ENCODE measurements around the genes ZBTB1 and PPP1R36.

DNA sequence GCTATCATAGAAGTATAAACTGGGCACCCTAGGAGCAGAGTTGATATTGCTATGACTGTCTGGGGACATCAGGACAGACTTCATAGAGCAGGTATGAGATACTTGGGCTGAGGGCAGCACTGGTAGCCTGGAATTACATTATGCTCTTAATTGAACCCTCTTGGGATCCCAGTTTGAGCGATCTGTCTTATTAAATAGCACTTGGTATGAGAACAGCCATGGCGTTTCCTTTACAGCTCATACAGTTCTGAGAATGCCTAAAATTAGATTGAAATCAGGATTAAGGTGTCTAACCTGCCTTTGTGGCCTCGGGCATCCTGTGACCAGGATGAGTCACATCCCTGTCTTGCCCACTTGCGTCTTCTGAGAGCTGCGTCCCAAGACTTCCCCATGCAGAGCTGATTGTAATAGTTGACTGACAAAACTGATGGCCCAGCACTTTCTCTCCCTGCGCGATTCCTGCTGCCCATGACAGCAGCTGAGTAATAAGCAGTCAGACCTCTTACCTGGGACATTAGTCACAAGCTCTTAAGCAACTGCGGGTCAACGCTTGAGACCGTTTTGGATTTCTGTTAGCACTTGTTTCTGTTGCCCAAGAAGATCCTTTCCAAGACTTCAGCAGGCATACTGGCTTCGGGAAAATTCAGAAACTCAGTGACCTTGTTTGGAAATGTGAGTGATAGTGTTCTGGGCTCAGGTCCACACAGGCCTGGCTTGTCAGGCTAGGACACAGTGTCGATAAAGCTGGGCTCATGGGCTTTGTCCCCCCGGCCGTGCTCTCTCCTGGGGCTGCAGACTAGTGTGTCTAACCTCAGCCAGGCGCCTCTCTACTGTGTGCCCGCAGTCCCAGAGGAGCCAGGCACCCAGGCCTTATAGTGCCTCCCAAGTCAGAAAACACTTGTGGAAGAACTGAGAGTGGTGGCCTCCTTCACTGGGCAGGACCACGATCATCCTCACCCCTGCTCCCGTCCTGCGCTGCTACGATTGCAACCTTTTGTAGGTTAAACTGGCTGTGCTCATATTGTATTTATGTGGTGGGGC is 169.9 kb upstream of the HIF1A start:
- PRO-cap, result no peak

DNA sequence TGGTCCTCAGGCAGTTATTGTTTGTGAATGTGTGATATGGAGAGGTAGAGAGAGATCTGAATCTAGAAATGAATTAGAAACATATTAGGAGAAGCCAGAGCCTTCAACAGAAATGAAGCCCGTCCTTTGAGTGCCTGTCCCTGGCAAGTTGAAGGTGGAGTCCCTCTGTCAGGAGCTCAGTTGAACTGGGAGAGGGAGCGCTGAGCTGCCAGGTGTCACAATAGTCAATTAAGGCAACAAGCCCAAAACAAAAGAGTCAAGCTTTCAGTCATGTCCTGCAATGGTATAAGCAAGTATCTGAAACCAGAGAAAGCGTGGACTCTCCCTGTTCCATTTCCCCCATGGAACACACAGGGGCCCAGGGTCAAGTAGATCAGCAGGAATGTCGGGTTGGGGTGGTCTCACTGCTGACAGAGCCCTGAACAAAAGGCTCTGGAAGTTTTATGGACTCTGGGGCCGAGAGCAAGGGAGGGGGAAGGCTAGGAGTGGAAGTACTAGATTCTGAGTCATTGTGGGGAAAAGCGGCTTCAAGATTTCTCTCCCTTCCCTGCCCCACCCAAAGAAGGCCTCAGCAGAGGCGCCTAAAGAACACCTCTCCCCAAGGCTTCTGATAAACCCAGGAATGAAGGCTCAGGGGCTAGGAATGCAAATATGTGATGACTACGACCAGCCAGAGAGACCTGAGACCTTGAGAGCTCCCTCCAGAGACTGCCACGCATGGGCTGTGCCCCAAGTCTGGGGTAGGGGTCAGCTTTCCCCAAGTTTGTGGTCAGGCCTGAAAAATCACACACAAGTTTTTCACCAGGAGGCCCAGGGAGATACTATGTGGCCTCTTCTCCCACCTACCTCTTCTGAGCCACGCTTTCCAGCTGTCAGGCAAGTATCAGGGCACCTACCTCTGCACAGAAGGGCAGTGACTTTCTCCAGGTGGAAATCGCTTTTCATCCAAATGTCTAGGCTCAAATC is 130.8 kb upstream of the HIF1A start:
- PRO-cap, result no peak

- PRO-cap, result no peak
These were observed 128.7 kb upstream of the HIF1A start for GRCh38 chr14:61566450-61567138.

DNA sequence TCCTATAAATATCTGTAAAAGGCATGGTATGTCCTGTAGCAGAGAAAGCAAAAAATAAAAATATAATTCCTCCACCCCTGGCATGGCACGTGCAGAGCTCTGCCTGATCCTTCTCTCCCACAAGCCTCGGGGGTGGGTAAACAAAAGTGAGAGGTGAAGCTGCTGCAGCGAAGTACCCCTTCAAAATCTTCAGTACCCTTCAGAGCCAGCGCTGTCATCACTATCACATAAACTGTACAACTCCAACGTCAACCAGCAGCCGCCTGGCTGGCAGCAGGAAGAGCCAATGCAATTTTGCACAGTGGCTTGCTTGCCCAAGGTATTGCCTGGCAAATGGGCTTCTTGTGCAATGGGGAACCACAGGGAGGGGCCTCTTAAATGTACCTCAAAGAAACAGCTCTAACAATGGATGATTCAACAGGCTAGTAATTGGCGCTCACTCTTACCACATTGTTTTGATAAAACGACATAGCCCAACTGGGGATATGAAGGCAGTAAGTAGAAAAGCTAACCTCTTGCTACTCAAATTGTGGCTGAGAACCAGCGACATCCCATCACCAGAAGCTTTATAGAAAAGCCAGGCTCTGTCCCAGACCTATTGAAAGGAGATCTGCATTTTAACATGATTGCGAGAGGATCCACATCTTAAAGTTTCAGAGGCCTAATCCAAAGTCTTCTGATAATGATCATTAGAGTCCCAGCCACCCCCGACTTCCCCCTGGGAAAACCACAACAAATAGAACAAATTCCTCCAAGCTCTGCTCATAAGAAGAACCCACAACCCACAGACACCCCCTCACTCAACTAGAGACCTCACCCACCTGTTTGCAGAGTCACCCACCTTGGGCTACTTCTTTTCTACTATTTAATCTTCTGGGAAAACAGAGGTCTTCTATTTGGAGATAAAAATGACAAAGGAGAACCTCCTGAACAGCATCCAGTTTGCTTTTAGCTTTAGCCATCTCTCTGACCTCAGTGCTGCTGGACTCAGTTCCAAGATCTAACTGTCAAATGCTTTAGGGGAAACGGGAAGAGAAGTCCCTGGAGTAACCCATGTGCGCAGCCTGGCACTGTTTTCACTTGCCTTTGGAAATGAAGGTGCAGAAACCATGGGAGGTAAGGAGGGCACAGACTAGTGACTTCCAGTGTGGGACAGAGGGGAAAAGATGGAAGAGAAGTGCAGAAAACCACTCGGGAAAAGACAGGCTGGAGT is 125.3 kb upstream of the HIF1A start:
- PRO-cap, result no peak

DNA sequence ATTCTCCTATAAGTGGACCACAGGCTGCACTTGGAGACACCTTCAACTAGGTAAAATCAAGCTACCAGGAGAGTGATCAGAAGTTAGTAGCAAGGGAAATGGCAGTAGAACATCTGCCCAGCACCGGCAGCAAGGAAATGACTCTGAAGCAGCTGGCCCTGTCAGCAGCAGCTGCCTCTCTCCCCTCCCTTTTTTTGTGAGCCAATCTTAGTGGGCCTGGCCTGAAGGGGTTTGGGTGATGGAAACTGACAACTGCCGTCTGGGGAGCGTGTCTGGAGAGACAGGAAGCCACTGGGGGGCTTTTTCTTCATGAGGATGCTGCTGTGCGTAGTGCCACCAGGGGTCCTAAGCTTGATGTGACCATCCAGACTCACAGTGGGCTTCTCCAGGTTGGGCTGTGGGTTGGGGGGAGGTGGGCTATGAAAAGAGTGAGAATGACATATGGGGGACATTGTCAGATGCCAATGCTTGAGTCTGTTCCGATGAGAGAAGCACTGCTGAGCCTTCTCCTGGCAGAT is 87.7 kb upstream of the HIF1A start:
- PRO-cap, result bidirectional peak, plus-strand start at position 231 of the sequence, minus-strand start at position 138 of the sequence

GRCh38 chr14:61746808-61747652 is 15.2 kb upstream of the SNAPC1 start:
- PRO-cap, result no peak

- PRO-cap, result no peak
These were observed 10.2 kb upstream of the SNAPC1 start for GRCh38 chr14:61752110-61752417.

- PRO-cap, result no peak
These were observed 63.1 kb upstream of the GPHB5 start for GRCh38 chr14:63381774-63382228.

DNA sequence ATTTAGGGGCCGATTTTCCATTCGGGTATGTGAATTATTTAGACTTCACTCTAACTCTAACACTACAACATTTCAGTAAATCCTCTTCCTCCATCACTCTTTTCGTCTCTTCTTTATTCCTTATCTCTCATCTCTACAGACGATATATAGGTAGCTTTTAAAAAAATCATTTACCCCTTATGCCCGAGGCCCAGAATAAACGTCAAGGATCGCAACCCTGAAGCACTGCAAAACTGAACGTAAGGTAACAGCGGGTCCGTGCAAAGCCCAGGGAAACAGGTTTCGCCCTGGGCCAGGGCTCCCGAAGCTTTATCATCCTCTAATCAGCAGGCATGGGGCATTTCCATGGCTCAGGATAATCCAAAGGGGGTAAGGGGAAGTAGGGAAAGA is 1.2 kb downstream of the PPP2R5E start:
- PRO-cap, result no peak

DNA sequence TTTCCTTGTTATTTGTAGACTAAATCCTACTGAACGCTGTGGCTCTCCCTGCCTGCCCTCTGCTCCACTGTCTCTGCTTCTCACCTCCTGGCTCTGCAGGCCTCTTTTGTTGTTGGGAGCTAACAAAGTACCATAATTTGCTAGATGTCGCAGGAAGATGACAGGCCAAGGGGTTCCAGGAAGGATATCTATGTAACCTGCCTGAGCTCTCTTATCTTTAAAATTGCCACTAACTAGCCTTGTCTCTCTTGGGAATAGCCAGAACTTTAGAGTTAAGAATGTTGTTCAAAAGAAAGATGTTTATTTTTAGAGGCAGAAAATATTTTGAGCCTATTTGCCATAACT is 21.5 kb downstream of the SYNE2 start:
- PRO-cap, result no peak

GRCh38 chr14:63900096-63900459 is 47.3 kb downstream of the SYNE2 start:
- PRO-cap, result no peak

- PRO-cap, result no peak
These were observed 207.8 kb downstream of the SYNE2 start for GRCh38 chr14:64060602-64061099.

DNA sequence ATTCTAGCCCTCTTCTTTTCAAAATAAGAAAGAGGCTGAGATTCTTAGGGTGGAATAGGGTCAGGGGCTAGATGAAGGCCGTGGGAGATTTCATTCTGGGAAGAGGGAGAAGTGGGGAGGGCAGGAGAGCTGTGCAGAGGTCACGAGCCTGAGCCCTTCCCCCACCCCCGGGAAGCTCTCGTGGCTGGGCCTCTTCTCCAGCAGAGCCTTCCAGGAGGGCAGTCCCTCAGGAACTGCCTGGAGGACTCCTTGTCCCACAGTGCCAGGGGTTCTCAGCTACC is 94.0 kb downstream of the ESR2 start:
- PRO-cap, result no peak

DNA sequence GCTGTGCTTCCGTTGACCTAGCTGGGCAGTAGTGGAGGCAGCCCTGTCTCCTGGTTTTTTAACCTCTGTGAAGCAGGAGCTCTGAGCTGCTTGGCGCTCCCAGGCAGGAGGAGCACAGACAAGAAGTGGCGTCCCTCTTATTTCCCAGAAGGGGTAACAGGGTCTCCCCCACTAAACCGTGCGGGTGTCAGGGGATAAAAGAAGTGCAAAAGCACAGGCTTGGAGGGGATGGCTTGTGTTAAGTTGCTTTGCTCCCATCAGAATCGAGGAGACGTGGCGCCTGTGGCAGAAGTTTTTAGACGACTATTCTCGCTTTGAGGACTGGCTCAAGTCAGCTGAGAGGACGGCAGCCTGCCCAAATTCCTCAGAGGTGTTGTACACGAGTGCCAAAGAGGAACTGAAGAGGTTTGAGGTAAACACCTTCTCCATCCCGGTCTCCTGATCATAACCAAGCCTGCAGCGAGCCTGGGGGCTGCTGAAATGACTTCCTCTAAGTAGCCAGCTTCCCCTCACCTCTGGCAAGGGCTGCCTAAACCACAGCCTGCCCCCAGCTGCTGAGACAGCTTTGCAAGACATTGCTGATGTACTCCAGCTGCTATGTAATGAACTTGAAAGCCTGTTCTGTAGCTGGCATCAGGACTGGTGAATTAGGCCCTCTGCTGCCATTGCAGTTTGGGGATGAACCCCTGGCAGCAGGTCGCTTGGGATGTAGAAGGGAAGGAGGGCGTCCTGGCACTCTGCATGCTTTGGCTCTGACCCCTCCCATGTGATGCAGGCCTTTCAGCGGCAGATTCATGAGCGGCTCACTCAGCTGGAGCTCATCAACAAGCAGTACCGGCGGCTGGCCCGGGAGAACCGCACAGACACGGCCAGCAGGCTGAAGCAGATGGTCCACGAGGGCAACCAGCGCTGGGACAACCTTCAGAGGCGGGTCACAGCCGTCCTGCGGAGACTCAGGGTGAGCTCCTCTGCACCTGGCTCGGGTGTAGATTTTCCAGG is 84.7 kb downstream of the ESR2 start:
- PRO-cap, result no peak

DNA sequence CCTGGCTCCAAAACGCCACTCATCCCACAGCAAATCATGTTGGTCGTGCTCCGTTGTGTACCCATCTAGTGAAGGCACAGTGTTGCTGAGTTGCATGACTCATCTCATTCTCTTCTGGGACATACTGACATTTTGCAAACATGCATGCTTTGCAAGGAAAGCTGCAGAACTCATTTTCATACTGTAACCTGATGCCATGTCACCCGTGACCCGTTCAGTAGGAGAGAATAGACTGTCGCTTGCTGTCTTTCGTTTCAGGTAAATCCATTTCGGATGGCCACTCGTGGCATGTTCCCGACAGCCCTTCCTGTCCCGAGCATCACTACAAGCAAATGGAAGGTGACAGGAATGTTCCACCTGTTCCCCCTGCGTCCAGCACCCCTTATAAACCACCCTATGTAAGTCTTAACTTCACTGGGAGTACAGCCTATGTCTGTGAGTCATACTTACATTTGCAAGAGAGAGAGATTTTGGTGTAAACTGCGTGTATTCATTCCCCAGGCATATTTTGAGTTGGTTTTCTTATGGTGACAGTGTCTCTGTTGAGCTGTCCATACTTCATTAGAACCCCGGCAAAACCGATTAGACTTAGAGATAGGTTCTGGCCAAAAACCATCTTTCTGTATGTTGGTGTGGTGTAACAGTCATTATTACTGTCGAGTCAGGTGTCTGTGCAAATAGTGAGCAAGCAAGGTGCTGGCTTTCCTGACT is 78.0 kb downstream of the ESR2 start:
- PRO-cap, result no peak

DNA sequence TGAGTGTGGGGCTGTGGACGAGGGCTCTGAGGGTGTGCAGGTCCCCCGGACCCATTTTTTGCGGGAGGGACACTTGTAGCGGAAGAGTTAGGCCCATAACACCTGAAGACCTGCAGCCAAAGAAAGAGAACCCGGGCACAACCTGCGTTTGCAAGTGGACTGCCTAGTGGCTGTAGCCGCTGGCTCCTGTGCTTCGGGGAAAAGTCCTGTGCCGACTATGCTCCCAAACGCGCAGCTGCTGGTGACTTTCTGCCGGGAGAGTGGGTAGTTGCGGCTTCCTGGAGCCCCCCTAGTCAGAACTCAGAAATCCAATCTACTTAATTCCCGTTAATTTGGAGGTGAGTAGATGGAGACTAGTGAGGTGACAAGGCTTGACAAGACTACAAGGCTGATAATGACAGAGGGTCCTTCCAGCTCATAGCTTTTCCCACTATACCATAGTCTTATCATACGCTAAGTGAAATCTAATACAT is 373 bp downstream of the MTHFD1 start:
- PRO-cap, result bidirectional peak, plus-strand start at position 320 of the sequence, minus-strand start at position 219 of the sequence

DNA sequence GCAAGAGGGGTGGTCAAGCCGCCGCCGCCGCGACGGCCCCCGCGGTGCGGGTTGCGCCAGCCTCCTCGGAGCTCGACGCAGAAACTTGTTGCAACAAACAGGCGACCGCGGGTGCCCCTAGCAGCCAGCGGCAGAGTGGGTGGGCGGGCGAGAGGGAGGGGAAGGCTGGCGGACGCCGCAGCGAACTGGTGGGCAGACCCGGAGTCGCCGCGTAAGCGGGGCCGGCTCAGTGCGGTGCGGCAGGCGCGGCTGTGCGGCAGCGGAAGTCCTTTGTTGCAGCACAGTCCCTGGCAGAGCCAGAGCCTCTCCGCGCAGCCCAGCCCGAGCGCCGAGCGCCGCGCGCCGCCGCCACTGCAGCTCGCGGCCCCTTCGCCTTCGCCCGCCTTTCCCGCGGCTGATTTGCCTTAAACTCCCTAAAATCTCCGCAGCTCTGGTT is at the start of gene ZBTB1:
ZBTB1 (plus strand) TSS at position 273 of the 436 bp plus-strand sequence.
- PRO-cap, result bidirectional peak, plus-strand start at position 150 of the sequence, minus-strand start at position 90 of the sequence; bidirectional peak, plus-strand start at position 229 of the sequence, minus-strand start at position 187 of the sequence

- PRO-cap, result no peak
These were observed at the start of gene PPP1R36 for GRCh38 chr14:64549595-64550772. PPP1R36 (plus strand) TSS chr14:64549961.

- PRO-cap, result no peak
These were observed 22.4 kb downstream of the PLEKHG3 start for GRCh38 chr14:64726505-64727107.

DNA sequence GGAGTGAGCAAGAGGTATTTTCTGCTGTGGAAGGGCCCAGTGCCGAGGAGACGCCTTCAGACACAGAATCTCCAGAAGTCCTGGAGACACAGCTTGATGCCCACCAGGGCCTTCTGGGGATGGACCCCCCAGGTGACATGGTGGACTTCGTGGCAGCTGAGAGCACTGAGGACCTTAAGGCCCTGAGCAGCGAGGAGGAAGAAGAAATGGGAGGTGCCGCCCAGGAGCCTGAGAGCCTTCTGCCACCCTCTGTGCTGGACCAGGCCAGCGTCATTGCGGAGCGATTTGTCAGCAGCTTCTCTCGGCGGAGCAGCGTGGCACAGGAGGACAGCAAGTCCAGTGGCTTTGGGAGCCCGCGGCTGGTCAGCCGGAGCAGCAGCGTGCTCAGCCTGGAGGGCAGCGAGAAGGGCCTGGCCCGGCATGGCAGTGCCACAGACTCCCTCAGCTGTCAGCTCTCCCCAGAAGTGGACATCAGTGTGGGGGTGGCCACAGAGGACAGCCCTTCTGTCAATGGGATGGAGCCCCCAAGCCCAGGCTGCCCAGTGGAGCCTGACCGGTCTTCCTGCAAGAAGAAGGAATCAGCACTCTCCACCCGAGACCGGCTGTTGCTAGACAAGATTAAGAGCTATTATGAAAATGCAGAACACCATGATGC is 37.0 kb downstream of the PLEKHG3 start:
- PRO-cap, result no peak

Data from NALM6 (cell line).